Endometrial microvascular endothelial cells (primary cell): ENCODE results near the gene COL23A1.

- RAMPAGE, long total RNA, result no peak
These were observed 4.8 kb downstream of the HNRNPAB start for GRCh38 chr5:178209157-178209592.

- RAMPAGE, long total RNA, result no peak
These were observed 11.8 kb downstream of the HNRNPAB start for GRCh38 chr5:178215896-178216704.

DNA sequence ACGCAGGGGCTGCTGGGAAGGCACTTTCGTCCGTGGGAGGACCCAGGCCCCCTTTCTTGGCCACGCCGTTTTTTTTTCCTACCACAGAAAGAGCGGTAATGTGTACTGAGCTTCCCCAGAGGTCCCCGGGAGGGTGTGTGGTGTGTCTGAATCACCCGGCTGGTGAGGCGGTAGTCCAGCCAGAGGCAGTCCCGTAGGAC, 63.8 kb upstream of the PHYKPL start:
- RAMPAGE, long total RNA, result no peak

- RAMPAGE, long total RNA, result no peak
These were observed 164.1 kb upstream of the PHYKPL start for GRCh38 chr5:178396768-178397132.

GRCh38 chr5:178589729-178590796, at the start of gene COL23A1:
COL23A1 (minus strand) TSS chr5:178590393.
- RAMPAGE, long total RNA, result no peak

DNA sequence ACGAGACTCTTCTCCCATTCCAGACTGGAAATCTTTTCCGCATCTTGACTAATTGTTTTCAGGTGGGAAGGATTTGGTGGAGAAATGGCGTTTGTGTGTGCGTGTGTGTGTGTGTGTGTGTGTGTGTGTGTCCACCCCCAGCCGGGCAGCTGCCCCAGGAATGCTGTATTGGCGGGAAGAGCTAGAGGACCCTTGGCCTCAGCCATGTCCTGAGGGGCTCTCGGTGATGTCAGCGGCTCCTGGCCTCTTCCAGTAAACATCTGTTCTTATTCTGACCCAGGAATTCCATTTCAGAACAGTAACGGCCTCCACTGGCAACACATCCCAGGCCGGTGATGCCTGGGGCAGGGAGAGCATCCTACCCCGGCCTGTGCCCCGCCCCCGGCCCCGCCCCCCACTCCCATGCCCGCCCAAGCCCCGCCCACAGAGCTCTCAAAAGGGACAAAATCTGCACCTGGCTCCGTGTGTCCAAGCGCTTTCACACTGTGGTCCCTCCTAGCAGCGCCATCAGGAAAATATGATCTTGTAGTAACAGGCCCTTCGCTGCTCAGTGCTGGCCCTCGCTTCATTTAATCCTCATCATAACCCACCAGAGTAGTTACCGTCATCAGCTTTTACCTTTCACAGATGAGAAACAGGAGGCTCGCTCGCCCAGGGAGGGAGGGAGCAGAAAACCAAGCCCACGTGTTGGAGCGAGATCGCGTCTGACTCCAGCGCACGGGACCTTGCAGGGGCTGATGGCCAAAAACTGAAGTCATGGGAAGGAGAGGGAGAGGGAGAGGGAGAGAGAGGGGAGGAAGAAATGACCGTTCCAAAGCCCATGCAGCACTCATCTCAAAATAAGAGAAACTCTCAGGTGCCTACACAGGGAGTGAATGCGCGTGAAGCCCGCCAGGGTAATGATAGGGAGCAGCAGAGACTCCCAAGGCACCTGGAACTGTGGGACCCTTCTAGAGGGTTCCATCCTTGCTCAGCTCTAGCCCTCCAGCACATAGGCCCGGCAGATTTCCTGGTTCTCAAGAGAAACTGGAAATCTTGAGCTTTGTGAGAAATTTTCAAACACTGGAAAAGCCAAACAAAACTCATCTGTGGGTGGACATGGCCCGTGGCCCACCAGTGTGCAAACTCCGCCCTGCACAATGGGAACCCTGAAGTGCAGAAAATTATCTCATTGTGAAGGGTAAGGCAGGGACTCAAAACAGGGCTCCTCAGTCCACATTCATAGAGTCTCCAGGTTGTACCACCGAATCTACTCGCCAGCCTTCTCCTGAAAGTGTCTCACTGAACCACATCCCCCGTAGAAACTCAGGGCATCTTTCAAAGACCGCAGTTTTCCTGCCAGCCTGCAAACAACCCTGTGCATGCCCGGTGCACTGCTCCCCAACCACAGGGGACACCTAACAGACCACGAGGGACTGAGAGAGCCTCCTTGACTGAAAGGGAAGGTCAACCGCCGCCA, 18.6 kb downstream of the ADAMTS2 start:
- RAMPAGE, long total RNA, result no peak

GRCh38 chr5:179378485-179379255, 33.4 kb upstream of the ADAMTS2 start:
- RAMPAGE, long total RNA, result no peak

DNA sequence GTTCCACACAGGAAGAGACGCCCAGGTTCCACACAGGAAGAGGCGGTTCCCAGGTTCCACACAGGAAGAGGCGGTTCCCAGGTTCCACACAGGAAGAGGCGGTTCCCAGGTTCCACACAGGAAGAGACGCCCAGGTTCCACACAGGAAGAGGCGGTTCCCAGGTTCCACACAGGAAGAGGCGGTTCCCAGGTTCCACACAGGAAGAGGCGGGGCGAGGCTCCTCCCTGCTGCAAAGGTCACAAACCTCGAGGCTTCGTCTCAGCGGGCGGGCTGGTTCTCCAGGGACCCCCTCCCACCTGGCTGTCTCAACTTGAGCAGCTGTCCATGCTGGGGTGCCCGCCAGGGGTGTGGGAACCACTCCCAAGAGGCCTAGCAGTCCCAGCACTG, 94.3 kb upstream of the RUFY1 start:
- RAMPAGE, long total RNA, result no peak

GRCh38 chr5:179614196-179614741, 9.2 kb downstream of the HNRNPH1 start:
- RAMPAGE, long total RNA, result no peak

DNA sequence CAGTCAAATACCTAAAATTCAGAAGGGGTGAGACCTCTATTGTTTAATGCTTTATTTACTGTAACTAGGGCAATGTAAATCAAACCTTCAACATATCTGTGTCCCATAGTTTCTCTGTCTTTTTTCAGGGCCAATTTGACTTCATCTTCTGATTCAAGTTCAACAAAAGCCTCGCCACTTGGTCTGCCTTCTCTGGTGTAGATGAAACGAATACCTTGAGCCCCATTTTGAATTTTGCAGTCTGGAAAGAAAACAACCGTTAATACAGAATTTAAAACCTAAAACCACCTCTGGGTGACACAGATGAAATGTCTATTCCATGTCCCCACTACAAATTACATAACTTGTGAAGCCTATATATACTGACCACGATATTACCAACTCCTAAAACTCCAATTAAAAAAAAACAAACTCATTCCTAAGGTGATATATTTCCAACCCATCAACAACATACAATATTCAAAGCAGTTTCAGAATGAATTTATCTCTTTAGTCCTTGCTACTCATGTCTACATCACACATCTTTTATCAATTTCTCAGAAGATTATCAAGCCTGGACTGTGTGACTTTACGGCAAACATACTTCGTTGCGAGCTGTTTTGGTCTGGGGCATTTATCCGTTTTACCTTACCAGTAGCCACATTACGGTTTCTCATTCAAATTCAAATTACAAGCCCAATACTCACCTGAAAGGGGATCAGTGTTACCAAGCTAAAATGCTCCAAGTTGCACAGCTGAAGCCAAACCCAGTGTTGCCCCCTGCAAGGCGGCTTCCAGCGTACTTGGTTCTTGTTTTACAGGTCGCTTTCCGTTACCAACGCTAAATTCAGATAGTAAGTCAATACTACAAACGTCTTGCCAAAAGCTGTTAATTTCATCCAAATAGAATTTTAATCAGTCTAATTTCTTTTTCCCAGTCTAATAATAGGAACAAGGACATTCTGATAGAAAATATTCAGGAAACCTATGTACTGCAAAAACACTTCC, 2.0 kb downstream of the HNRNPH1 start:
- RAMPAGE, long total RNA, result no peak

GRCh38 chr5:179658439-179658857, 22.4 kb downstream of the CBY3 start:
- RAMPAGE, long total RNA, result no peak

DNA sequence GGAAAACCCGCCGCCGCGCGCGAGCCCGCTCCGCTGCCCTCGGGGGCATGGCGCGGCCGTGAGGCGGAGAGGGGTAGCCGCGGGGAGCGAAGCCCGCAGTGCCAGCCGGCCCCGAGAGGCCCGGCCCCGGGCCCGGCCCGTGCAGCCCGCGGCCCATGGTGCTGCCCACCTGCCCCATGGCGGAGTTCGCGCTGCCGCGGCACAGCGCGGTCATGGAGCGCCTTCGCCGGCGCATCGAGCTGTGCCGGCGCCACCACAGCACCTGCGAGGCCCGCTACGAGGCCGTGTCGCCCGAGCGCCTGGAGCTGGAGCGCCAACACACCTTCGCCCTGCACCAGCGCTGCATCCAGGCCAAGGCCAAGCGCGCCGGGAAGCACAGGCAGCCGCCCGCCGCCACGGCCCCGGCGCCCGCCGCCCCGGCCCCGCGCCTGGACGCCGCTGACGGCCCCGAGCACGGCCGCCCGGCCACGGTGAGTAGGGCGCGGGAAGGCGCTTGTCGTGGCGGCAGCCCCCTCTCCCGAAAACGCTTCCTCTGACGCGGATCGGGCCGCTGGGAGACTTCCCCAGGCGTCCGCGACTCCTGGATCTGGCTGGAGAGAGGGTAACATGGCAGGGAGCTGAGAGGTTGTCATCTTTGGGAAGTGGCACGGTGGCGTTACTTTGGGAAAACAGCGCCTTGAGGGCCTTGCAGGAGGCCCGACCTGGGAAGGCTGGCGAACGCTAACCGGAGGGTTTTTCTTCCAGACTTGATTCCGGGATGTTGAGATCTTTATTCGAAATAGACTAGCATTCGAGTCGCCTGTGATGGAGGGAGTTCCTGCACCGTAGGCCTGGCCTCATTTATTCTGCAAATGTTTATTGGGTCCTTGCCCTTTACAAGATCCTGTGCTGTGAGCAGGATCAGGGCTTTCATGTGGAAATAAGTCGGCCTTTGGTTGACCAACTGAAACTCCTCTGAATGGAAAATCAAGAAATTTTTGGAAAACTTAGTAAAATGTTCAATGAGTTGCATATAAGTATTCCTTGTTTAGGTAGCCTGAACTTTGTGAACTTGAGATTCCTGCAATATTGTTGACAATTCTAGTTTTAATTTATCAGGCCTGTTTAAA, 690 bp downstream of the MAML1 start:
- RAMPAGE, long total RNA, result no peak

GRCh38 chr5:179775786-179776343, 17.9 kb upstream of the LTC4S start:
- RAMPAGE, long total RNA, result no peak

DNA sequence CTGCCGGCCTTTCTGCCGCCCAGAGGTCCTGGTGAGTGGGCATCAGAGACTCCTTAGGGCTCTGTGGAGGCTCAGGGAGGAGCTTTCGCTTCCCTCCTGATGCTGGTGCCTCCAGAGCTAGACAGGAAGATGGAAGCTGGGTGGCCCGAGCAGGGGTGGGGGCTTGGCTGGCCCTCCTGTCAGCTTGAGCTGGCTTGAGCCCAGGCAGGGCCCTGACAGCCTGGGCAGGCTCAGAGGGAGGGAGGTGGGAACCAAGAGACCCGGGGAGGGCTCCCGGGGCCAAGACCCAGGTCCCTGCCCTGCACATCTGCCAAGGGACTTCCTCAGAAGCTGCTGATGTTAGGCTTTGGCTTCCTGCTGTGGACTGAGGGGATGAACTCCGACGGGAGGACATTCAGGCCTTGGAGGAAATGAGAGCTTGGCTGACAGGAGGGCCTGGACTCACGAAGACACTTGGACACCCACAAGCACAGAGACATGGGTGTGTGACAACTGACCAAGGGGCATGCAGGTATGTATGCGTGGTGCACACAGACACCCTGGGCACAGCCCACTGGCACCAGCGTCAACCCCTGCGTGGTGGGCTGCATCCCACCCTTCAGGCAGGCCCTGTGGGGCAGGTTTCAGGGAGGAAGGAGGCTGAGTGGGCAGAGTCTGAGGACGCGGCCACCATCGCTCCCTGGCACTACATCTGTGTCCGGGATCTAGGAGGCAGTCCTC, 1.8 kb upstream of the LTC4S start:
- RAMPAGE, long total RNA, result no peak

GRCh38 chr5:179794930-179795718, 1.3 kb downstream of the LTC4S start:
- RAMPAGE, long total RNA, result no peak

- RAMPAGE, long total RNA, result no peak
These were observed 2.7 kb upstream of the SQSTM1 start for GRCh38 chr5:179817935-179818475.

- RAMPAGE, long total RNA, result no peak
These were observed 15.3 kb downstream of the SQSTM1 start for GRCh38 chr5:179835866-179836491.

DNA sequence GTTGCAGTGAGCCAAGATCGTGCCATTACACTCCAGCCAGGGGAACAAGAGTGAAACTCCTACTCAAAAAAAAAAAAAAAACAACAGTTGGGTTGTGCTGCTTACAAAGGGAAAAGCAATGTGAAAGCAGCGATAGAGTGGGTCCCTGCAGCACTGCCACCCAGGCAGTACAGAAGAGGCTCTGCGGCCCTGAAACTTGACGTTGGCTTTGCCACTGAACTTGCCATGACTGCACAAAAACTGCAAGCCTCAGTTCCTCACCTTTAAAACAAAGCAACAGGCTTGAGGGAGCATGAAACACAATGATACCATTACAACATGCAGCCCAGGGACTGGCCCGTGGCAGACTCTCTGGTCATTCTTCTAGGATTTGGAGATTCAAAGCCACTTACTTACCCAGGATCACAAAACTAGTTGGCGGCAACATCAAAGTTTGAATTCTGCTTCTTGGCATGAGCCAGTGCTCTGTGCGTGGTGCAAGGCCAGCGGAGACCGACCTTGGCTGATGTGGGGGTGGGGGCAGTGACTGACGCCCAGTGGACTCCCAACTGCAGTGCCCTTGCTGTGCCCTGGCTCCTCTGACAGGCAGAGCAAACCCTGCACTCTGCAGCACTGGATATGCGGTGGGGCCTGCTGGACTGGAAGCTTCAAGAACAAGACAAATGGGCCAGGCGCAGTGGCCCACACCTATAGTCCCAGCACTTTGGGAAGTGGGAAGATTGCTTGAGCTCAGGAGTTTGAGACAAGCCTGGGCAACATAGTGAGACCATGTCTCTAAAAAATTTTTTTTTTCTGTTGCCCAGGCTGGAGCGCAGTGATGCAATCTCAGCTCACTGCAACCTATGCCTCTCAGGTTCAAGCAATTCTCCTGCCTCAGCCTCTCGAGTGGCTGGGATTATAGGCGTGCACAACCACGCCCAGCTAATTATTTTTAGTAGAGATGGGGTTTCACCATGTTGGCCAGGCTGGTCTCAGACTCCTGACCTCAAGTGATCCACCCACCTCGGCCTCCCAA, 18.8 kb downstream of the SQSTM1 start:
- RAMPAGE, long total RNA, result no peak

GRCh38 chr5:179860069-179861090, 1.8 kb upstream of the MRNIP start:
- RAMPAGE, long total RNA, result no peak

DNA sequence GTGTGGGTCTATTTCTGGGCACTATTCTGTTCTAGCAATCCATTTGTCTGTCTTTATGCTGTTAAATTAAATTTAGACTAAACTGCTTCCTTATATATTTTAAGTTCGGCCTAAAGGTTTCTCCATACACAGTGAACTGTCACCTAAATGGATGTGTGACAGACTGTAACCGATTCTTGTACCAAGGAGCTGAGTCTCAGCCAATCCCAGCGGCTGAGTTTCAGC, 15.6 kb upstream of the TBC1D9B start:
- RAMPAGE, long total RNA, result no peak